Right atrium auricular region (tissue), 2 donors: ENCODE data around the genes SRSF1, SUPT4H1 and CLTC.

GRCh38 chr17:57999314-58000521 is 7.3 kb downstream of the SRSF1 start:
- PRO-cap, result no peak
- RAMPAGE, long total RNA, 2 experiments, result no peak in any of the 2 experiments

- PRO-cap, result no peak
- RAMPAGE, long total RNA, 2 experiments, result no peak in any of the 2 experiments
These were observed 2.1 kb downstream of the SRSF1 start for GRCh38 chr17:58004599-58005698.

DNA sequence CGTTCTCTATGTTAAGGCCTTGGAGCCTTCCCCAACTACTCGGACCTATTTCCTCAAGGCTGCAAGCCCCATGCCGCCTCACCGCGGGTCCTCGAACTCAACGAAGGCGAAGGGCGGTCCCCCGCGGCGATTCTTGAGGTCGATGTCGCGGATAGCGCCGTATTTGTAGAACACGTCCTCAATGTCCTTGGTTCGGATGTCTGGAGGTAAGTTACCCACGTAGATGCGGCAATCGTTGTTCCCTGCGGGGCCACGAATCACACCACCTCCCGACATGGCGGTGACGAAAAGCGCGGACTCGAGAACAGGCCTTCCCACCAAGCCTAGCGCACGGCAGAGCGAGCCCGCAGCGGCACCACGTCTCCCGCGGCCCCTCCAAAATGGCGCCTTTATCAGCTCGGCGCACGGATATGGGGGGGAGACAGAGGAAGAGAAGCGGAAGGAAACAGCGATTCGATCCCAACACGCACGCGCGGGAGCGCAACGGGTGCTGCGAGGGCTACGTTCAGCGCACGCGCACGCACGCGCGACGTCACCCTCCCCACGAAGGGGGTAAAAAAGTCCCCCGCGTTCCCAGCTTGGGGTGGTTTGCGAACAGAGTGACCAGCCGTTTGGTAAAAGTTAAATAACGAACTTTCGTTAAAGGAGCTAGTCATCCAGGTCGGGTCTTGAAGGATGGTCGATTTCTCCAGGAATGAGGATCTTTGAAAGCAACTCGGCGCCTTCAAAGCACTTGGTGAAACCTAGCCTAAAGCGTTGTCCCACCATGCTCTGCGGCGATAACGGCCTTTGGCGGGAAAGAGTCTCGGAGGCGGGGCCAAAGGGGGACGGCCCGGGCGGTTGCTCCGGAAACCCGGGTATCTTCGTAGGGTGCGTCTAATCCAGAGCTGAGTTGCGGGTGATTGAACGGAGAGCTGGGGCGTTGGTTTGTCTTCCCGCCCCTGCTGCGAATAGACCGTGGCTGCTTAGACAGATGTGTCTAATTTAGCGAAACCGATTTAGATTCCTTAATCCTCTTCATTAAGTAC is at the start of gene SRSF1:
Gene SRSF1, minus strand, starts transcription at position 385 of the 1,028 bp plus-strand sequence.
- PRO-cap, result bidirectional peak, plus-strand start at position 568 of the sequence, minus-strand start at position 382 of the sequence; bidirectional peak, plus-strand start at position 890 of the sequence, minus-strand start at position 773 of the sequence
- RAMPAGE, long total RNA, 2 experiments, result start-site peak on the minus strand in 2 of 2 experiments, centred at positions 378 to 385 of the sequence, 193 to 624 reads per replicate

DNA sequence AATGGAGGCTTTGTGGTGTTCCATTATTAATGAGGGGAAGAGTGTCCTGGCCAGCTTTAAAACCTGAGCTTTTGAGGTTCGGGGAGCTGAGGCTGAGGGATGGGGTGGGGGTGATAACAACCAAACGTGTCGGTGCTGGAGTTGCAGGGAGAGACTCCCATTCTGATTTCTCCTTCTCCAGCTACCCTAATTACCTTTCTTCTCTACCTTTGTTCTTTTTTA is 5.6 kb downstream of the DYNLL2 start:
- PRO-cap, result no peak
- RAMPAGE, long total RNA, 2 experiments, result no peak in any of the 2 experiments

GRCh38 chr17:58095374-58095954 is 12.2 kb downstream of the DYNLL2 start:
- PRO-cap, result no peak
- RAMPAGE, long total RNA, 2 experiments, result no peak in any of the 2 experiments

GRCh38 chr17:58322887-58323737 is 5.5 kb downstream of the TSPOAP1 start:
- PRO-cap, result no peak
- RAMPAGE, long total RNA, 2 experiments, result no peak in any of the 2 experiments

DNA sequence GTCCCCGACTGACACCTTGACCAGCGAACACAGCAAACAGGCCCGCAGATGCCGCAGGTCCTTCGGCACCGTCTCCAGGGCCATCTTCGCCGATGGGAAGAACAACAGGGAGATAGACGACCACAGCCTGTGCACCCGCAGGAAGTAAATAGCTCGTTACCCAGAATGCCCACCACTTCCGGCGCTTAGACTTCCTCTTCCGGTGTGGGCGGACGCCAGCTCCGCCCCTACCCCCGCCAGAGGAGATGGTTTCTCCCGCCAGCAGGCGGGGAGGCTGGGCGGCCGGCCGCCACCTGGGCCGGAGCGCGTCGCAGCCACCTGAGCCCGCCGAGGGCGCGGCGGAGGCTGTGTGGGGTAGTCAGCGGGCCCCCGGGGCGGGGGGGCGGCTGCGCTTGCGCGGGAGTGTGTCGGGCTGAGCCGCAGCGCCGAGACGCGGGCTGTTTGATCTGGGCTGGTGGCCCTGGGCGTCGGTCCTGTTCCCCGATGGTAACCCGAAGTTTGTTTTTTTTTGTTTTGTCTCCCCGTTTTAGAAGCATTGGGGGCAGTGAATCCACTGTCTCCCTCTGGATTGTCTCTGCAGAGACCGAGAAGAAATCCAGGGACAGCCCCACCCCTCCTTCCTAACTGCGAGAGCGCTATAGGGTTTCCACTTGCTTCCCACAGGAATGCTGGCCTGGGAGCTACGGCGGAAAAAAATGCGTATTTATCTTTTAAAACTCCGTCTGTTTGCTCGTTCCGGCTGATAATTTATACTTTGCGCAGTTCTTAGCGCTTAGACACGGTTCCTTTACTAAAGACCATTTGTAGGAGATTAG is at the start of gene SUPT4H1:
Gene SUPT4H1, minus strand, starts transcription at position 150 of the 815 bp plus-strand sequence.
- PRO-cap, result bidirectional peak, plus-strand start at position 262 of the sequence, minus-strand start at position 150 of the sequence
- RAMPAGE, long total RNA, 2 experiments, result start-site peak on the minus strand in 2 of 2 experiments, centred at positions 117 to 118 of the sequence, 374 to 491 reads per replicate

DNA sequence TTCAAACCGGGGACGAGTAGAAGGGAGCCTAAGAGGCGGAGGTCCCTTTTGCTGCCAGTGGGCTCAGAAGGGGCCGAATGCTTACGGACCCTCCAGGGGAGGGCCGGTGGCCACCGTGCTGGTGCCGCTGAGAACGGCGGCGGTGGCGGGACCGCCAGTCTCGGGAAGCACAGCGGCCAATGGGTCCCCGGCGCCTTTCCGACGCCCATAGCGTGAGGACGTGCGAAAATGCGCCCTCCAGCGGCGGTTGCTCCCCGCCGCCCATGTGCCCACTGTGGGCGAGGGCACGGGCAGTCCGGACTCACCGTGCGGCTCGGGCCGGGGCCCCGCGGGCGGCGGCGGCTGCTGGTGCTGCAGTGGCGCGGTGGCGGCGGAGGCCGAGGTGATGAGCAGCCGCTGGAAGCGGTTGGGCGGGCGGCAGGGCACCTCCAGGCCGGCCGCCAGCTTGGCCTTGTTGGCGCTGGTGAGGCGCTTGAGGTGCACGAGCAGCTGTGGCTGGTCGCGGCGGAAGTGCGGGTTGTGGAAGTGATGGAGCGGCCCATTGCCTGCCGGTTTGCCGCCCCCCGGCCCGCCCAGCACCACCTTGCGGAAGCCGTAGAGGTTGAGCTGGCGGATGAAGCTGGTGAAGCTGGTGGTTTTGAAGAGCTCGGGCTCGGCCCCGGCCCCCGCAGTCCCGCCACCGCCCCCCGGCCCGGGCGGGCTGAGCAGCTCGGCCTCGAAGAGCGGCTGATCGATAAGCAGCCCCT is 615 bp downstream of the HSF5 start:
- PRO-cap, result no peak
- RAMPAGE, long total RNA, 2 experiments, result no peak in any of the 2 experiments

- PRO-cap, result bidirectional peak, plus-strand start at chr17:58517762, minus-strand start at chr17:58517880; unidirectional peak, plus-strand start at chr17:58518286; unidirectional peak, plus-strand start at chr17:58518354
- RAMPAGE, long total RNA, 2 experiments, result start-site peak on the minus strand in 1 of 2 experiments, at chr17:58517864-58517886 at its widest, 68 reads per replicate
These were observed 3.3 kb upstream of the MTMR4 start for GRCh38 chr17:58517449-58518476.

DNA sequence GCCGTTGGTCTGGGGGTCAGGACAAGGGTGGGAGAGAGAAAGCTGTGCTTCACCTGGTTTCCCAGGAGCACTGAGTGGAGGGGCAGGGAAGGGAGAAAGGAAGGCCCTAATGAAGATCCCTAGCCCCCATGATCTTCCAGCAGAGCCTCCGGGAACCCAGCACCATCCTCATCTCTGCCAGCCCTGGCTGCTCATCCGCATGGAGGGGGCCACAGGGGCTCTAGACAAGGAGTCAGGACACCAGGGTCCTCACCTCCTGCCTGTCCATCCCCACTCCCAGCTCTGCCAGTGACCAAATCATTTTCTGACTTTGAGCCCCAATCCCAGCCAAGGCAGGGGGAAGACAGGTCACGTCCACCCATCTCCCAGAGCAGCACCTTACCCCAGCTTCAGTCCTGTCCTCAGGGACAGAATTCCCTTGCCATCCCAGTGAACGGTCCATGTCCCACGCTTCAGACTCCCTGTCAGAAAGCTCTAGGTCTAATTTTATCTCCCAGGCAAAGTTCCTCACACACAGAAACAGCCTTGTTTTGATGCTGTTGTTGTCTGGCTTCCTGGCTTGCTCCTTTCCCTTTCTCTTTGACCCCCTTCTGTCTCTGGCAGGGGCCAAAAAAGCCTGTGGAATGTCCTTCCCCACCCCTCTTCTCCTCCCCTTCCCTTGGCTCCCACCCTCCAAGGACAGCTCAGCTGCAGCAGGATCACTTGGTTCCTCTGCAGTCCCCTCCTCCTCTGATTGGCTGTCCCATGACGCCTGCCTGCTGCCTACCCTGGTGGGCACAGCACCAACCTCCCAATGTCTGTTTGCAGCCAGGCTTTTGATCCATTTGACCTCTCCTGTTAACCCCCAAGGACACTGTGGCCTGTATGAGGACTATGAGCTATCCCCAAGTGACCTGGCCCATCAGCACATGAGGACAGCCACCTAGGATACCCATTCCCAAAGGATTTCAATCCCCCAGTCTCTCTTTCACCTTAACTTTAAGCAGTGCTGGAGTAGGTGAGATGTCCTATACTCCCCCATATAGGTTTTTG is 14.6 kb upstream of the MTMR4 start:
- PRO-cap, result no peak
- RAMPAGE, long total RNA, 2 experiments, result start-site peak on the minus strand in 1 of 2 experiments, centred at position 577 of the sequence, 22 reads per replicate

DNA sequence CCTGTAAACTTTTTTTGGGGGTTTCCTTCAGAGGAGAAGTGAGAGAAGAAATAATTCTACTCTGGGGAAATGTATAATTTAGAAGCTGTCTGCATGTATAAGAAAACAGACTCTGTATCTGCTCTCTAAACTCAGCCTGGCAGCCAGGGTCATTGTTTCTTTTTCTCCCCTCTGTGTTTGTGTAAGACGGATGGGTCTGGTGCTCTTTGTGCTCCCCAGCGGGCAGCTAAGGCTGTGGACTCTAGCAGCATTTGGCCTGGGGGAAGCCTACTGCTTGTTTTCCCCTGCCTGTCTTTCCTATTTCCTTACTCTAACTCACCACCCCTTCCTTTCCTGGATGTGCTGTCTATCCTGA is 19.2 kb downstream of the YPEL2 start:
- PRO-cap, result no peak
- RAMPAGE, long total RNA, 2 experiments, result no peak in any of the 2 experiments

DNA sequence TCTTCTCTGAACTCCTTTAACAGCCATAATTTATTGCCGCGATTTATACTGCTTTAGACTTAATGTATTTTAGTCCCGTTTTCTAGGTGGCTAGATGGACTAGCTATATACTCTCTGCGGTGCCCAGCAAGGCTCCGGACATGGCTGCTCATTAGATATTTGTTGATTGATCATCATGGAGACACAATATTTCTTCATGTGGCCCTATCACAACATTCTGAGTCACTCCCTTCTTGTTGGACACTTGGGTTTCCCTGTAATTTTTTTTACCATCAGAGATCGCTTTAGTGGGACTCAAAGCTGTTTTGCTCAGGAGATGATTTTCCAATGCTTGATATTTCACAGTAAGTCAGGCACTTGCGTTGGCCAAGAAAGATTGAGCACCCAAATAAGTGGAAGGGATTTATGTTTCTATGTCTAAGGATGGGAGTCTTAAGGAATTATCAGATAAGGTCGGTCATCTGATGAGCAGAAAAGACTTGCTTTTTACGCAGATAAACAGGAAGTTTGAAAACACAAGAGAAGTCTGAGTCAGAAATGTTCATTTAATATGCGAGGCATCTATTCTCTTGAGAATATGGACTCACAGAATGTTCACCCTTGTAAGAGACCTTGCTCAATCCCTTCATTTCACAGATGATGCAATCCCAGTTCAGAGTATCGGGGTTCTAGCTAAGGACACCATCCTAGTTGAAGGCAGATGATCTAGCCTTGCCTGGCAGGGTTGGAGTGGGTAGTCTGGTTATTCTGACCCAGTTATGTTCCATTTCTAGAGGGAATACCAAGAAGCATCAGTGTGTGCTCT is 42.2 kb downstream of the YPEL2 start:
- PRO-cap, result bidirectional peak, plus-strand start at position 655 of the sequence, minus-strand start at position 514 of the sequence
- RAMPAGE, long total RNA, 2 experiments, result no peak in any of the 2 experiments

DNA sequence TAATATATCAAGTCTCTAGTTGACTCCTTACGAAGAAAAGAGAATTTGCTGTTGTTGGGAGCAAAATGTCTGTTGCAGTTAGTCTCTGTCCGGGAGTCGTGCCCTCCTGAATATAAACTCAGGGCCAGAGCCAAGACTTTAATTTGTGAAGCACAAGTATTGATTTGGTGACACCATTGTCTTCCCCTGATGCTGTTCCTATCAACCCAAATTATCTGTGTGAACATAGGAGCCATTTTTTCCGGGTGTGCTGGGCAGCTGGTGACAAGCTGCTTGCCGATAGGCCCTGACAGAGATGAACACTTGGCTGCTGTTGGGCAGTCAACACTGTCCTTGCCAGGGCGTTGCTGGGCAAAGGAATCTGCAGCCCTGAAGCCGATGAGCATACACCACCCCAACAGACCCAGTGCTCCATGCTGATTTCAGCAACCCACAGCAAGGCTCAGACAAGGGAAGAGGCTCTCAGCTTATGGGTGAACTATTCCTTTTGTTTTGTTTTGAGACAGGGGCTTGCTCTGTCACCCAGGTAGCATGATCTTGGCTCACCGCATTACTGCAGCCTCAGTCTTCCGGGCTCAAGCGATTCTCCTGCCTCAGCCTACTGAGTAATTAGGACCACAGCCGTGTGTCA is 105.4 kb downstream of the YPEL2 start:
- PRO-cap, result no peak
- RAMPAGE, long total RNA, 2 experiments, result no peak in any of the 2 experiments

DNA sequence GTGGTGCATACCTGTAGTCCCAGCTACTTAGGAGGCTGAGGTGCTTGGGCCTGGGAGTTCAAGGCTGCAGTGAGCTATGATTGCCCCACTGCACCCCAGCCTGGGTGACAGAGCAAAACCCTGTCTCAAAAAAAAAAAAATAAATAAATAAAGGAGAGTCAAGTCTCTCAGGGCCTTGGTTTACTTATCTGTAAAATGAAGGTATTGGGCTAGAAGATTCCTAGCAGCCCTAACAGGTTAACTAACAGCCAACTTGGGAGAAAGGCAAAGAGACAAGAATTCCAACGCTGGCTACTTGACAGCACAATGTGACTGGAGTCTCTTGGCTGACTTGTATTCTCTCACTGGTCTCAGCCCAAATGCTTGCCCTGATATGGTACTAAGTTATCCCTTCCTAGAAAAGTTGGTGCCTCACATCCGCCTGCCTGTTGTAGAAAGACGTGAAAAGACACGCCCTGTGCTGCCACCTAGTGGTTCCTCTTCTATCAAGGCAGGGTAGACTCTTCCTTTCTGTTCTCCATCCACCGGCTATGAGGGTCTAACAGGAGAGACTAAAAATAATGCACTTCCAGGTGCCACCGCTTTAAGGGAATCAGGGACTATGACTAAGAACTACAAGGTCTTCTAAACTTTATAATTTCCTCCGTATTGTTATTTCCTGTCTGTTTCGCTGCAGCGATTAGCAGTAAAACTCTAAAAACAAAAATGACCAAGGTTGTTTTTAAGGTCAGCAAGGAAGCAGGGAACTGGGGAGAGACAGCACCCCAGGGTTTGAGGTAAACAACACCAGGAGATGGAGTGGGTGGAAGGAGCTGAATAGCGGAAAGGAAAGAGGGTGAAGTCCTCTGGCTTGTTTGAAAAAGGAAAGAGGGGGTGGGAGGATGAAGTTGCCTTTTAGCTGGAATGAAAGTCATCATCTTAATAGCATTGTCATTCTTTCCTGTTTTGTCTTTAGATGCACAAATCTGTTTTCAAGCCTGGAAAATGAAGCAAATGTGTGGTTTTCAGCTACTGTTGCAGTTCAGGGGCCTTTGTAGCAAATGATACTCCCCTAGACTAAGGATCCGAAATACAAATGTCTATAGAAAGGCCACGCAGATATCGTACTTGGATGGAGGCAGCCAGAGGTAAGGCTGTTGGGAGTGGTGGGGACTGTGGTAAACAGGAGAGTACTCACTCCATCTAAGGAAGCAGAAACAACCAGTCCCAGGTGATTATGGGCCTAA is 109.5 kb downstream of the YPEL2 start:
- PRO-cap, result unidirectional peak, minus-strand start at position 357 of the sequence
- RAMPAGE, long total RNA, 2 experiments, result no peak in any of the 2 experiments

DNA sequence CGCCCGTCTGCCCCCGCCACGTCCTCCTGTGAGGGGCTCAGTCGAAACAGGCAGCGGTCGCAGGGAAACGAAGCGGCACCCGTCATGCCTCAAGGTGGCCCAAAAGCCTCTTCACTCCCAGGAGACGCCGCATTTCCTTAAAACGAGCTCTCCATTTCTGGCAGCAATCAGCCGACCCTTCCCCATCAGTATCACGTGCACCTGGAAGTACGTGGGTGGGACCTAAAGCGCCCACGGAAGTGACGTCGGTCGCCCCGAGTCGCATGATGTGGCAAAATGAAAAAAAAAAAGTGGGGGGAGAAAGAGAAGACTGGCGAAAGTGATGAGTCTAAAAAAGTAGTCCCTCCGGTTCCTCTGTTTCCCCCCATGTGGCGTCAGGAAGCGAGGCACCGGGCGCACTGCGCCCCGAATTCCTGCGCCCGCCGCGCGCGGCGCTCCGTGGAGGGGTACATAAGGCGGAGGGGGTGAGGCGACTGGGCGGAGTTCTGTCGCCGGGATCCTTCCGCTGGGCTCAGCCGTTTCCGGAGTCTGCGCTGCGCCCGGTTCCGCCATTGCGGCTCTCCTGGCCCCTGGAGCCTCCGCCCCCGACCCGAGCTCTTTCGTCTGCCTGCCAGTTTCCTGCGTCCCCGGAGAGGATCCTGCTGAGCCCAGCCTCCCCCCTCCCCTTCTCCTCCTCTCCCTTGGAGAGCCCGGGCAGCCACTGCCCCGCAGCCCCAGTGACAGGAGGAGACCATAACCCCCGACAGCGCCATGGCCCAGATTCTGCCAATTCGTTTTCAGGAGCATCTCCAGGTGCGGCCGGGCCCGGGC is at the start of gene CLTC:
Gene CLTC, plus strand, starts transcription at position 514 of the 810 bp plus-strand sequence.
- PRO-cap, result bidirectional peak, plus-strand start at position 40 of the sequence, minus-strand start at position 30 of the sequence; bidirectional peak, plus-strand start at position 524 of the sequence, minus-strand start at position 190 of the sequence; bidirectional peak, plus-strand start at position 613 of the sequence, minus-strand start at position 605 of the sequence
- RAMPAGE, long total RNA, 2 experiments, result start-site peak on the plus strand in 2 of 2 experiments, centred at positions 306 to 550 of the sequence, 36 to 1,270 reads per replicate; start-site peak on the minus strand in 2 of 2 experiments, centred at positions 194 to 202 of the sequence, 22 to 50 reads per replicate

DNA sequence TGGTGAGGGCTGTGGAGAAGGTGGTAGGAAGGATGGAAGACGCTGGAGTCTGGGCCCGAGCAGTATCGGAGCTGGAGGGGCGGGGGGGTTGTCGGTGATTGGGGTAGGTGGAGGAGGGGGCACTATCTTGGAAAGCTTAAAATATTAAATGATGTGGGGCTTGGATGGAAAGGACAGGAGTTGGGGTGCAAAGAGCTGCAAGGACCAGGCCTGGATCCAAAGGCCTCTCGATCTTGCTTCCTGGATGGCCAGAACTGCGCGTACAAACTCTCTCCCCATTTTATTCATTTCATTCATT is 446 bp downstream of the CLTC start:
- PRO-cap, result no peak
- RAMPAGE, long total RNA, 2 experiments, result no peak in any of the 2 experiments

DNA sequence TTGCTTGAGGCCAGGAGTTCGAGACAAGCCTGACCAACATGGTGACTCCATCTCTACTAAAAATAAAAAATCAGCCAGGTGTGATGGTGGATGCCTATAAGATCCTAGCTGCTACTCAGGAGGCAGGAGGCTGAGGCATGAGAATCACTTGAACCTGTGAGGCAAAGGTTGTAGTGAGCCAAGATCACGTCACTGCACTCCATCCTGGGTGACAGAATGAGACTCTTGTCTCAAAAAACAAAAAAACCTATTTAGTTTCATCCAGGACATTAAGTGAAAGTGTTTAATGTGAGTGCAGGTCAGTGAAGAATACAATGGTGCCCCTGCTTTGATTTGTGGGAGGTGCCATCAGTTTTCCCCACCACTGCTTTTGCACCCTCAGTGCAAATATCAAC is 11.8 kb downstream of the PTRH2 start:
- PRO-cap, result no peak
- RAMPAGE, long total RNA, 2 experiments, result no peak in any of the 2 experiments

GRCh38 chr17:59839671-59840339 is 52.9 kb downstream of the TUBD1 start:
- PRO-cap, result no peak
- RAMPAGE, long total RNA, 2 experiments, result no peak in any of the 2 experiments

- PRO-cap, result no peak
- RAMPAGE, long total RNA, 2 experiments, result no peak in any of the 2 experiments
These were observed 5.7 kb downstream of the RNFT1 start for GRCh38 chr17:59958597-59959544.

DNA sequence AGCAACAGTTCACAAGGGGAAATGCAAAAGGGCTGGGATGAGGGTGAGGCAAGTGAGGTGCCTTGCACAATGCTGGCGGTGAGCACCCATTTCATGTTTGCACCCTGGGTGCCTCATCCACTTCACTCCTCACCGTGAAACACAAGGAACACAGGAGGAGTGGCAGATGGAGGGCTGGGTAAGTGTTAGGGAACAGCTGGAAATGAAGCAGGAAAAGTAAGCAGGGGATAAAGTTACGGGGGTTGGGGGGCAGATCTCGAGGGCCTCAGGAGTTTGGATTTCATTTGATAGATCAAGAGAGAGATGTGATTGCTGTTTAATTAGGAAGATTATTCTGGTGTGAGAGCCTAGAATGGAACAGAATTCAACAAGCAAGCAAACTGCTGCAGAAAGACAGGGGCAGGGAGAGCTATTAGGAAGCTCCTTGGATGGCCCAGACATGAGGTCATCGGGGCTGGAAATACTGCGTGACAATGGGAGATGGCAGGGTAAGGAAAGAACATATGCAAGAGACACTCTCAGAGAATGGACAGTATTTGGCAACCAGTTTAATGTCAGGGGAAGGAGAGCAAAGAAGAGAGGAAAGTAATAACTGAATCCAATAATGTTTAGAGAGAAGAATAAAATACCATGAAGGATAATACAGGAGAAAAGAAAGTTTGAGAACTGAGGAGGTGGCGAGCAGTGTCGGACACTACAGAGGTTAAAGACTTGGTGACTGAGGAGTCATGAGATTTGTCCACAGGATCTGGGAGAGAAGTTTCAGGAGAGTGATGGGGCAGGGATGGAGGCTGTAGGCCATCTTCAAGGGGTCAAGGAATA is 8.4 kb upstream of the HEATR6 start:
- PRO-cap, result no peak
- RAMPAGE, long total RNA, 2 experiments, result no peak in any of the 2 experiments